SJCRH30 (cell line): Measurements from ENCODE around the genes AMH and ZNF77.

DNA sequence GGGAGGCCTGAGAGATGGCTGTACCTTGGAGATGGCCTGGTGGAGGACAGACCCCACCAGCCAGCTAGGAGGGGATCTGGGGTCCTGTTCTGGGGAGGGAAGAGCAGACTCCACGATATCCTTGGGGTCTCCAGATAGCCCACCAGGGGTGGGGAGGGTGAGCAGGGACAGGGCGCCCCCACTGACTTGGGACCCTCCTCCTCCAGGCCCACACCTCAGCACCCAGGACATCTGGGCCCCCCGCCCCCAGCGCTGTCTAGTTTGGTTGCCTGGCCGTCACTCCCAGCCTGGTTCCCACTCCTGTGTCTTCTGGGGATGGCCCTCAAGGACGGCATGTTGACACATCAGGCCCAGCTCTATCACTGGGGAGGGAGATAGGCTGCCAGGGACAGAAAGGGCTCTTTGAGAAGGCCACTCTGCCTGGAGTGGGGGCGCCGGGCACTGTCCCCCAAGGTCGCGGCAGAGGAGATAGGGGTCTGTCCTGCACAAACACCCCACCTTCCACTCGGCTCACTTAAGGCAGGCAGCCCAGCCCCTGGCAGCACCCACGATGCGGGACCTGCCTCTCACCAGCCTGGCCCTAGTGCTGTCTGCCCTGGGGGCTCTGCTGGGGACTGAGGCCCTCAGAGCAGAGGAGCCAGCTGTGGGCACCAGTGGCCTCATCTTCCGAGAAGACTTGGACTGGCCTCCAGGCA is at the start of gene AMH:
Gene AMH, plus strand, starts transcription at position 541 of the 695 bp plus-strand sequence.
- RAMPAGE, long total RNA, result no peak

DNA sequence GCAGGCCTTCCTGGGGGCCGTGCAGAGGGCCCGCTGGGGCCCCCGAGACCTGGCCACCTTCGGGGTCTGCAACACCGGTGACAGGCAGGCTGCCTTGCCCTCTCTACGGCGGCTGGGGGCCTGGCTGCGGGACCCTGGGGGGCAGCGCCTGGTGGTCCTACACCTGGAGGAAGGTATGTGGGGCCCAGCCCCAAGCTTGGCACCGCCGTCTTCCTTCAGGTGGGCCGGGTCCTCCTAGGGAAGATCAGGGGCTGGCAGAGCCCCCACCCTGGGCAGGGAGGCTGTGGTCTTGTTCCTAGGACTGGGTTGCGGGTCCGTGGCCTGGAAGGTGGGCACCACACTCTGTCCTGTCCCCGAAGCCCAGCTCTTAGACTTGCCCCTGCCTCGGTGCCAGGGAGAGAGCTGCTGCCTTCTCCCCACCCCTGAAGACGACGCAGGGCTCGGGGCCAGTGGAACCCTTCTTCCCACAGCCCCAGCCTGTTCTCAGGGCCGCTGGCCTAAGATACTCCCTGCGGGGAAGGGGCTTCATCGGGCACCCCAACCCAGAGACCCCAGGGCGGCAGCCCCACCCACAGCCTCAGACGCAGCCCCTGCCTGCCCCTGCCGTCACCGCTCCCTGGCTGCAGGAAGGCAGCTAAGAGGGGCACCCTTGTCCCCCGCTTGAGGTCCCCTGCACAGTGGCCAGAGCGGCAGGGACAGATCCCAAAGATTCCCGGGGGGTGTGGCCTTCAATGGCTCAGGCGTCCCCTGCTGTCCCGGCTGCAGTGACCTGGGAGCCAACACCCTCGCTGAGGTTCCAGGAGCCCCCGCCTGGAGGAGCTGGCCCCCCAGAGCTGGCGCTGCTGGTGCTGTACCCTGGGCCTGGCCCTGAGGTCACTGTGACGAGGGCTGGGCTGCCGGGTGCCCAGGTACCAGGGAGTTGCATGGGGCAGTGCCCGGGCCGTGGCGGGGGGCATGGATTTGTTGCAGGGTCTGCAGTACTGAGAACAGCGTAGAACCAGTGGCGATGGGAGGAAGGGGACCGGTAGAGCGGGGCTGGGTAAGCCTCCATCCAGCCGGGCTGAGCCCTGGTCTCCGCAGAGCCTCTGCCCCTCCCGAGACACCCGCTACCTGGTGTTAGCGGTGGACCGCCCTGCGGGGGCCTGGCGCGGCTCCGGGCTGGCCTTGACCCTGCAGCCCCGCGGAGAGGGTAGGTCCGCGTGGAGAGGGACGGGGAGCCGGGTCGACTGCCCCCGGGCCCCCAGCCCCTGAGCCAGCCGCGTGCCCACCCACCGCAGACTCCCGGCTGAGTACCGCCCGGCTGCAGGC is 903 bp downstream of the AMH start:
- RAMPAGE, long total RNA, result no peak

DNA sequence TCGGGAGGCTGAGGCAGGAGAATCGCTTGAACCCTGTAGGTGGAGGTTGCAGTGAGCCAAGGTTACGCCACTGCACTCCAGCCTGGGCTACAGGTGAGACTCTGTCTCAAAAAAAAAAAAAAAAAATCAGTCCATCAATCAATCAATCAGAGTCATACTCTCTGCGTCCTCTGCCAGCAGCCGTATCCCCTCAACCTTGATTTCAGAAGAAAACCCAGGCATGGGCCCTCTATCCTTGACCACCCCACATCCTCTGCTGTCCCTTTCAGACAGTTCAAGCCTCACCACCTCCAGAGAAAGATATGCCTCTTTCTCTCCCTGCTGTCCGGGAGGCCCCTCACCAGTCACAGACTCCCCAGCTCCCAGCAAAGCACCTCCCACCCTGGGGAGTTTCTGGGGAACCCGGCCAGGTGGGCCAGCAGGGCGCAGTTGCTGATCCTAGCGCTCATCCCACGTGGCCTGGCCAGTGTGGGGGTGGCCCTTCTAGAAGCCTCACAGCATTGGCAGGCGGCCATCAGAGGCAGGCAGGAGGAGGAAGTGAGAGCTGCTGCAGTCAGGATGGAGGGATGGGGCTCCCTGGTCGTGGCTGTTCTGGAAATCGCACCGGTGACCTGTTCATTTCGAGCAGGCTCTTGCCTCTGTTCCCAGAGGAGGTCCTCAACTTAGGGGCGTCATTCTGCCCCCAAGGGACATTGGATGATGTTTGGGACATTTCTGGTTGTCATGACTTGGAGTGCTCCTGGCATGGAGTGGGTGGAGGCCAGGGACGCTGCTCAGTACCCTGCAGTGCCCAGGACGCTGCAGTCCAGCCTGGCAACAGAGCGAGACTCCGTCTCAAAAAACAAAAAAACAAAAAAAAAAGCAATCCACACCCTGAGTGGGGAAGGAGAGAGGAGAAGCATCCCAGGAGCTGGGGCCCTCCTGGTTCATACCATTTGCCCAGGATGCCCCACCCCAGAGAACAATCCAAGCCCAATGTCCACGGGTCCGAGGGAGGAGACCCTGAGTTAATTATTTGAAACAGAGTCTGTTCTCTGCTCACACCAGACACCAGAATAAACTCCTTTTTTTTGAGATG is 10.3 kb upstream of the JSRP1 start:
- RAMPAGE, long total RNA, result no peak

GRCh38 chr19:2293917-2294922 is 12.2 kb upstream of the PEAK3 start:
- RAMPAGE, long total RNA, result no peak

DNA sequence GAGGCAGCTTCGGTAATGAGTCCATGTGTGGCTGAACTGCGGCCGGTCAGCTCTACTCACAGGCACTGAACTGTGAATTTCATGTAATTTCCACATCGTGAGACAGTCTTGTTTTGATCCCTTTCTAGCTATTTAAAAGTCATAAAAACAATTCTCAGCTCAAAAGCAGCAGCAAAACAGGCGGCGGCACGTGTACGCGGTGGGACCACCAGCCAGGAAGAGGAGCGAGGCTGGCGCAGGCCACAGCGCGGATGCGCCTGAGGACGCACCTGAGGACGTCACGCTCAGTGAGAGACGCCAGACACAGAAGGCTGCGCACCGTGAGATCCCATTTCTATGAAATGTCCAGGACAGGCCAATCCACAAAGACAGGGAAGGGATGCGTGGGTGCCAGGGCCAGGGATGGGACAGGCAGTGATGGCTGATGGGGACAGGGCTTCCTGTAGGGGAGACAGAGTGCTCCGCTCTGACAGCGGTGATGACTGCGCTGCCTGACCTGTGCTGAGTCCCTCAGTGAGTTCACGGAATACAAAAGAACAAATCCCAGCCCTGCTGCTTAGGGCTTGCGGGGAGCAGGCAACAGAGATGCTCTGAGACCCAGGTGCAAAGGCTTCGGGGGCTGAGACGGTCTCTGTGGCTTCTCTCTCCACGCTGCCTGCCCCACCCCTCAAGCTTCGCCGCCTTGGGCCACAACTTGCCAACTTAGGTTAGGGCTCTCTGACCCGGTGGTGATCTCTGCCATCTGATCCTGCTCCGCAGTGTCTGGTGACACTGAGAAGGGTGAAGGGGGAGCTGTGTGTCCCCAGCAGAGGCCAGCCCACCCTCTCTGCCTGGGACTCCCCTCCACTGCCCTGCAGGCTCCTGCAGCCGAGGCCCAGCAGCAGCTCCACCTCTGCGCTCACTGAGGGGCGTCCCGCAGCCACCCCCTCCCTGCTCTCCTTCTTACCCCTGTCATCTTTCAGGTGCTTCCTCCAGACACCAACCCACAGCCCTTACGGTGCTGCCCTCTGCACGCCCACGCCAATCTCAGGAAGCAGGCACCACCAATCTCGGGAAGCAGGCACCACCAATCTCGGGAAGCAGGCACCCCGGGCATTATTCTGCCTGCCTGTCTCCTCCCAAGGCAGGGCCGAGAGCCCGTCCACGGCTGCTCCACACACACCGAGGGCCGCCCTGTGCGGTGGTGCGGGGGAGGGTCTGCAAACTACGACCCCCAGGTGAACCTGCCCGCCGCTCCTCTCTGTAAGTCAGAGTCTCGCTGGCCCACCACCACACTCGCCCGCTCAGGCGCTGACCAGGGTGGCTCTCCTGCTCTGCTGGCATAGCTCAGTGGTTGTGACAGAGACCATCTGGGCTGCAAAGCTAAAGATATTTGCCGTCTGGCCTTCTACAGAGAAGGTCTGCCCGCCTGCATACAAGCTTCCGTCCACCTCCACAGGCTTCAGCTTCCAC is 3.4 kb downstream of the LSM7 start:
- RAMPAGE, long total RNA, result no peak

DNA sequence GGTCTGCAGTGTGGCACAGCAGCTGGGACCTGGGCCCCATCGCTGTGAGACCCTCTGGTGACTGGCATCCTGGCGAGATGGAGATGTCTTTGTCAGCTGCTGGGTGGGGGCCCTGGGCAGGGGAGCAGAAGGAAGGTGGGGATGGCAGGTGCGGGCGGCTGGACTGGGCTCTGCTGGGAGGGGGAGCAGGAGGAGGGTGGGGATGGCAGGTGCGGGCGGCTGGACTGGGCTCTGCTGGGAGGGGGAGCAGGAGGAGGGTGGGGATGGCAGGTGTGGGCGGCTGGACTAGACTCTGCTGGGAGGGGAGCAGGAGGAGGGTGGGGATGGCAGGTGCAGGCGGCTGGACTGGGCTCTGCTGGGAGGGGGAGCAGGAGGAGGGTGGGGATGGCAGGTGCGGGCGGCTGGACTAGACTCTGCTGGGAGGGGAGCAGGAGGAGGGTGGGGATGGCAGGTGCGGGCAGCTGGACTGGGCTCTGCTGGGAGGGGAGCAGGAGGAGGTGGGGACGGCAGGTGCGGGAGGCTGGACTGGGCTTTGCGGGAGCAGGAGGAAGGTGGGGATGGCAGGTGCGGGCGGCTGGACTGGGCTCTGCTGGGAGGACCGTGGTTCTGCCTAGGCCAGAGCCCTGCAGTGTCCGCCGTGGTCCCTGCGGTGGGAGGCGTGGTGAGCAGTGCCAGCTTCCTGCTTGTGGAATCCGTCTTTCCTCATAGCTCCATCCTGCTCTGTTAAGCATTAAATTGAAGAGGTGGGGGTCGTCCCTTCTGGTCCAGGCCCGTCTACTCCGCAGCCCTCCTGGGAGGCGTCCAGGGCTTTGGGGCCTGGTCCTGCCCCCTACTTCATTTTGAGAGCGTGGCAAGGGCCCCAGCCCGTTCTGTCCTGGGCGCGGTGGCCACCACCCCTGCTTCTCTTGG is 4.6 kb downstream of the SPPL2B start:
- RAMPAGE, long total RNA, result no peak

DNA sequence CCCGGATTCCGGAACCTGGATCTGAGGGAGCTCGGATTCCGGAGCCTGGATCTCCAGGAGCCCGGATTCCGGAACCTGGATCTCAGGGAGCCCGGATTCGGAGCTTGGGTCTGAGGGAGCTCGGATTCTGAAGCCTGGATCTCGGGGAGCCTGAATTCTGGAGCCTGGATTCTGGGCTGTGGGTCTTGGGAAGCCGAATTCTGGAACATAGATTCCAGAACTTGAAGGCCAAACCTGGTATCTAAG is 6.4 kb upstream of the LMNB2 start:
- RAMPAGE, long total RNA, result no peak

- RAMPAGE, long total RNA, result no peak
Measured at GRCh38 chr19:2503445-2504417, 27.8 kb downstream of the GADD45B start.

- RAMPAGE, long total RNA, result no peak
Measured at GRCh38 chr19:2552899-2553570, 77.1 kb downstream of the GADD45B start.

DNA sequence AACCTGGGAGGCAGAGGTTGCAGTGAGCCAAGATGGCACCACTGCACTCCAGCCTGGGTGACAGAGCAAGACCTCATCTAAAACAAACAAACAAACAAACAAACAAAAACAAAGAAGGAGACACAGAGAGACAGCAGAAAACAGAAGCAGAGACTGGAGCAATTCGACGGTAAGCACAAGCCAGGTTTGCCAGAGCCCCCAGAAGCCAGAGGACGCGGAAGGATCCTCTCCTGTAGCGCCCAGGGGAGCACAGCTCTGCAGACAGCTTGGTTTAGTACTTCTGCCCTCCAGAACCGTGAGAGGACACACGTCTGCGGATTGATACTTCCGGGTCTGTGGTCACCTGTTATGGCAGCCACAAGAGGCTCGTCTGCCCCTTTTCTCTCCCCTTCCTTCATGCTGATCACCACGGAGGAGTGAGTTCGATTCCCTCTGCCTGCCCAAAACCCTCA is 80.9 kb downstream of the GNG7 start:
- RAMPAGE, long total RNA, result no peak

GRCh38 chr19:2650422-2651062 is 52.0 kb downstream of the GNG7 start:
- RAMPAGE, long total RNA, result no peak

DNA sequence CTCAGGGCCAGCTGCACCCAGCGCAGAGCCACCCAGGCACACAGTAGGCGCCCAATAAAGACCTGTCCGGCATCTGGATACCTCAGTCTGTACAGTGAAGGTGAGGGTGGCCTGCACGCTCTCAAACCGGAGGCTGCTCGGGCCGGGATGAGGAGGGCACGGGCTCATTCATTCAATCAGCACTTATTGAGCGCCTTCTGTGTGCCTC is 294 bp downstream of the SLC39A3 start:
- RAMPAGE, long total RNA, result no peak

DNA sequence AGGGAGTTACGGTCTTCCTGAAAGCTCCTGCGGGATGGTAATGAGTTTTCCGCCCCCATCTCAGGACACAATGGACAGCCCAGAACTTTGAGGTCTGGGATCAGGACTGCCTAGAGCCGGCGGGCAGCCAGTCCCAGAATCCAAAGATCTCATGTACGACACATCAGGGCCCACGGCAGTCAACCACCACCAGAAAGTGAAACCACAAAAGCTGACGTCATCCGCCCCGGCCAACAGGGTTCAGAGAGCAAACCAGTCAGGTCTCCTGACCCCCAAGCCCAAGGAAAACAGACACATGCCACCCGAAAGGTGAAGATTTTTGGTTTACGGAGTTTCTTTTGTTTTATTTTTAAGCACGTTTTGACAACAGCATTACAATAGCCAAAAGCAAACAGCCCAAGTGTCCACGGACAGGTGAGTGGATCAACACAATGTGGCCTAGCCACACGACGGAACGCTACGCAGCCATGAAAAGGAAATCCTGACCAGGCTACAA is 7.1 kb downstream of the SGTA start:
- RAMPAGE, long total RNA, result no peak

DNA sequence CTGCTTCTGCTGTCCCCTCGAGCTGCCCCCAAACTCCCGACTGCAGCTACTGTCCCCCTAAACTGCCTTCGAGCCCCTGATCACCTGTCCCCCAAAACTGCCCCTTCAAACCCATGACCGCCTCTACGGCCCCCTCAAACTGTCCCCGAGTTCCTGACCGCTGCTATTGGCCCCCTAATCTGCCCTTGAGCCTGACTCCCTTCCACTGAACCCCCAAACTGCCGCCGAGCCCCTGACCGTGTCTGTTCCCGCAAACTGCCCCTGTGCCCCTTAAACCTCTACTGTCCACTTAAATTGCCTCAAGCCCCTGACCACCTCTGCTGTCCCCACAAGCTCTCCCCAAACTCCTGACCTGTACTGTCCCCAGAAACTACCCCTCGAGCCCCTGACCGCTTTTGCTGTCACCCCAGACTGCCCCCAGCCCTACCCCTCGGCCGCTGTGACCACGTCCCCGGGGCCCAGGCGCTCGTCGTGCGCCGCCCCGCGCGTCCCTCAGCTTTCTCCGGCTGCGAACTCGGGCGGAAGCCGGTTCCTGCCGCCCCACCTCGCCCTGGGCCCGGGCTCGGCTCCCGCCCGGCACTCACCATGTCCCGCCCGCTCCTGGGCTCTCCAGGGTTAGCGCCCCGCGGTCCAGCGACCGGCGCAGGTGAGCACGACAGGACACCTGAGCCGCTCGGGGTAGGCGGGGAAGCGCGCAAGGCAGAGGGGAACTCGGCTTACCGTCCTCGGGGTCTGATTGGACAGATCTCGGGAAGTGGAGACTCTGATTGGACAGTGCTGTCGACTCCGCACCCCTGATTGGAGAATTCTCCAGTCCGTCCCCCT is at the start of gene ZNF77:
Gene ZNF77, minus strand, starts transcription at position 718 of the 825 bp plus-strand sequence.
- RAMPAGE, long total RNA, result start-site peak on the minus strand centred at position 668 of the sequence, 41 bp wide, 37 and 17 reads in 2 replicates

DNA sequence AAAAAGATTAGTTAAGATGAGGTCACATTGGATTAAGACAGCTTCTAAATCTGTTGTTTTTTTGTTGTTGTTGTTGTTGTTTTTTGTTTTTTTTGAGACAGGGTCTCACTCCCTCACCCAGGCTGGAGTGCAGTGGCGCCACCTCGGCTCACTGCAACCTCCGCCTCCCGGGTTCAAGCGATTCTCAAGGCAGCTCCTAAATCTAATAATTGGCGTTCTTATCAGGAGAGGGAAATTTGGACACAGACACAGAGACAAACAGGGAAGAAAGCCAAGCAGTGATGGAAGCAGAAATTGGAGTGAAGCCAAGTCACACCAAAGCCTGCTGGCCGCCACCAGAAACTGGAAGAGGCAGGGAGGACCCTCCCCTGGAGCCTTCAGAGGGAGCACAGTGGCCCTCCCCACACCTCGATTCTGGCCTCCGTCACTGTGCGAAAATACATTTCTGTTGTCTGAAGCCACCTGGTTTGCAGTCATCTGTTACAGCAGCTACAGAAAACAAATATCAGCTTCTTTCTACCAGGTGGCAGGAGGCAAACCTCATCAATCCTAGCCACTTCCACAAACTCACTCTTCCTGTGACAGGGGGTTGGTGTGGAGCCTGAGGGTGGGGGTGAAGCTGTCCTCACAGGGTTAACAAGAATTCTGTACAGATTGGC is 8.3 kb upstream of the TLE6 start:
- RAMPAGE, long total RNA, result no peak

GRCh38 chr19:3005313-3006113 is 23.6 kb downstream of the TLE2 start:
- RAMPAGE, long total RNA, result no peak

DNA sequence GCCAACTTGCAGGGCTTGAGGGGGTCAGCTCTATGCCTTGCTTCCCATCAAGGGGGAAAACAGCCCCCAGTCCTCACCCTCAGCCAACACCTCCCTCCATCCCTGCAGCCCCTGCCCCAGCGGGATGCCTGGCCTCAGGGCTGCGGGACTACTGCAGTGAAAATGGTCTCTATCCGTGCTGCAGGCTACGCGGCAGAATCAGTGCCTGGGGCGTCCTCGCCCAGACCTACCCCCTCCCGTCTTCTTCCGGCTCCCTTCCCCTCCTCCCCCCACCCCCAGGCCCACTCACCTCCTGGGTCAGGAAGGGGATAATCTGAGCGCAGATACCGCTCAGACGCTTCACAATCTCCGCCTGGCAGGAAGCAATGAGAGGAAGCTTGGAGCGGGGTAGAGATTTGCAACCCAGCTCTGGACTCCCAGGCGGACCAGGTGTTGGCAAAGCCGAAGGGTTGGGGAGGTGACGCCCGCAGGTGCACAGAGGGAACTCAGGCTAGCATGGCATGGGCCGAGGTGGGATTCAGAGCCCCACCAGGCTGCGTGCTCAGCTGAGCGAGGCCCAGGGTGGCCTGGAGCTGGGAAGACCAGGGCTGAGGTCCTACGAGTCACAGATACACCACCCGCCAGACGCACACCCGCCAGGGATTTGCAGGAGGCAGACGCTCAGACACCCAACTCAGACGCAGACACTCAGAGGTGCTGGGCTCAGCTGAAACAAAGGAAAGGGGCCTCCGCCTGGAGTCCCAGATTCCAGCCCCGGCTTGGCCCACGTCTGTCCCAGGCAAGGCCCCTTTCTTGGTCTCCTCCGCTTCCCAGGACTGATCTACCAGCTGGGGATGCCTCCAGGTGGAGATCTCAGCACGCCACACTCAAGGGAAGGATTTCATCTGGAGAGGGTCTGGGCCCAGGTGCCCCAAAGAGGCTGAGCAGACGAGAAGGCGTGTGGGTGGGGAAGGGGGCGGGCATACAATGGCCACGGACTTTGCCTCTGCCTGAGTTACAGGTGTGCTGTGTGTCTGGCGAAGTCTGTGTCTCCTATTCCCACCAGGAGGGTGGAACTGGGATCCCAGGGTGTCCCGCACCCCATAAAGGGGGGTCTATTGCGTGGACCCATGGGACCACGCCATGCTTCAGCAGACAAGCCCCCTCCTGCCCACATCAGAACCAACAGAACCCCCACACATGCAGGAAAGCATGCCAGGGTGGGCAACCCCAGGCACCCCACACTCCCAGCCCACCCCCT is 3.9 kb downstream of the TLE2 start:
- RAMPAGE, long total RNA, result no peak

DNA sequence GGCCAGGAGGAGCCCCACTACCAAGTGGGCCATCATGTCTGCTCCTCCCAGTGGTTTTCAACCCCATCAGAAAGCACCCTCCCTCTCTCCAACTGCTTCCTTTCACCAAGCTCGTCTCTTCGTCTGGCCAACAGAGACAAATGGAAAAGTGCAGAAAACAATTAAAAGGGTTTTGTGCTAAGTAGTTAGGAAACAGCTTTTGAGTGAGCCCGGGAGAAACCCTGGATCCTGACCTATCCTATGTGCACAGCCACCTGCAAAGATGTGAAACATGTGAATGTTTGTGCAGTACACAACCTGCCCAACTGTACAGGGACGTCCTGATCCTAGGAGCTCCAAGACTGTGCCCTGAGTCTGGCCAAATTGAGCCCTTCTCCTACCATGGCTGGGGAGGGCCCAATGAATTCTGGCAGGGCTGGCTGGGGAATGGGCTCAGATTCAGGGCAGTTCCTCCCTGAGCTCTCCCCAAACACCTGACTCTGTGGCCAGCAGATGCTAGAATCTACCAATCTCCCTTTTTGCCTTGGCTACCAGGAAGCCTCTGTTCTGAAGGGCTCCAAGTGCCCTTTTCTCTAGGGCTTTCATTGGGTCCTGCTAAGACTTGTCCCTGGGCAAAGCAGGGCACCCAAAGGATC is 7.9 kb downstream of the TLE5 start:
- RAMPAGE, long total RNA, result no peak

DNA sequence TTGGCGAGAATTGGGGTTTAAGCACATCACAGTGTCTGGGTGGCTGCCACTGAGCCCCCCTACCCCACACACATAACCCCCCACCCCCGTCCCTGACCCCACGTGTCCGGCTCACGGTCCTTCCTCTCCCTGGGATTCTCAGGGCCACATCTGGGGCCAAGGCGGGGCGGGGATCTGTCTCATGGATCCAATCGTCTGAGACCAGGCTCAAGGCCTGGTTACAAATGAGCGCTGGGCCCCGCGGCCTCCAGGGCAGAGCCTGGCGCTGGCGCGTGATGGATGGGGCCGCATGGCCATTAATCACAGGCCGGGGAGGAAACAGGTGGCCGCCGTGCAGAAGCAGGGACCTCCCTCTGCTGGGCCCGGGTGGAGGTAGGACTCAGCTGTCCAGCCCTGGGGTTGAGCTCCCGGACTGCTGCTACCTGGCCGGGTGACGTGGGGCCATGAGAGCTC is 5.7 kb upstream of the TLE5 start:
- RAMPAGE, long total RNA, result no peak

DNA sequence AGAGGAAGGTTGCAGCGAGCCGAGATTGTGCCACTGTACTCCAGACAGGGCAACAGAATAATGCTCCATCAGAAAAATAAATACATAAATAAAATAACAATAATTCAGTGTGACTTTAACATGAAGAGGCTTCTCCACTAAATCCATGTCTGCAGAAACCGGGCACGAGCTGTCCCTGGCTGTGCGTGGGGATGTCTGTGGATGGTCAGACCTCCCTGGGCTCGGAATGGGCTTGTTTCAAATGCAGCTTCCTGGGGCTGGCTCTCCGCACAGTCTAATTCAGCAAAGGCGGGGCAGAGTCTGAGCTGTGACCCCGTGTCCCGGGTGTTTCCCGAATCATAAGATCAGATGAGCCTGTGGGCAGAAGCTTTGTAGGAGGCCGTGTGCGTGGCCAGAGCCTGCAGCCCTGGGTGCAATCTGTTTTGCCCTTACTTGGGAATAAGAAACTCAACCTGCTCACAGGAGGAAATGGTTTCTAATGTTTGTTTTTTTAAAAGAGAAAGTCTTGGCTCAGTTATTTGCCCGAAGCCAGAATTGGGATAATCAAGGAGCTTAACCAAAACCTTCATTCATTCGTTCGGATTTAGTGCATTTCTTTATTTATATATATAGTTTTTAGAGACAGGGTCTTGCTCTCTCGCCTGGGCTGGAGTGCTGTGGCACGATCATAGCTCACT is 13.9 kb upstream of the GNA11 start:
- RAMPAGE, long total RNA, result no peak